Endothelial cell (in vitro differentiated cells): ENCODE results near the gene GCNT3.

- PRO-cap = no peak
Measured at GRCh38 chr15:59406362-59406960, 31.5 kb upstream of the FAM81A start.

DNA sequence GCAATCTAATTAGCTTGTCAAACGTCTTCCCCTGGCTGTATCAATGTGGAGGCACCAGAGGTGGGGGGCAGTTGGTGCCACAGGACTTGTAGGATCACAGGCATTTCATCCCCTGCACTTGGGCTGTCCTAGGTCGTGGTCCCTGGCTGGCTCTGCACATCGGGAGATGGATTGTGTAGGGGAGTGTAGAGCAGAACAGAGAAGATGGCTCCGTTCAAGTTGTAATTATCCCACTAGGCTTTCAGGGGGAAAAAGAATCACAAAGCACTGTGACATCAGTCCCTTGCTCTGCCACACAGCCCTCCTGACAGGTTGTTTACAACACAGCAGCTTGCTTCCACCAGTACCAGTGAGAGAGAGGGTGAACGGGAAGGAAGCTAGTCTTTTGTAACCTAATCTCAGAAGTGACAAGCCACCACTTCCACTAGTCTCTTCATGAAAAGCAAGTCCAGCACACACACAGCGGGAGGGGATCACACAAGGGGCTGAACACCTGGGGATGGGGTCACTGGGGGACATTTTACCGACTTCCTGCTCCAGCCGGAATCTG lies 86.2 kb downstream of the FAM81A start:
- PRO-cap = no peak

DNA sequence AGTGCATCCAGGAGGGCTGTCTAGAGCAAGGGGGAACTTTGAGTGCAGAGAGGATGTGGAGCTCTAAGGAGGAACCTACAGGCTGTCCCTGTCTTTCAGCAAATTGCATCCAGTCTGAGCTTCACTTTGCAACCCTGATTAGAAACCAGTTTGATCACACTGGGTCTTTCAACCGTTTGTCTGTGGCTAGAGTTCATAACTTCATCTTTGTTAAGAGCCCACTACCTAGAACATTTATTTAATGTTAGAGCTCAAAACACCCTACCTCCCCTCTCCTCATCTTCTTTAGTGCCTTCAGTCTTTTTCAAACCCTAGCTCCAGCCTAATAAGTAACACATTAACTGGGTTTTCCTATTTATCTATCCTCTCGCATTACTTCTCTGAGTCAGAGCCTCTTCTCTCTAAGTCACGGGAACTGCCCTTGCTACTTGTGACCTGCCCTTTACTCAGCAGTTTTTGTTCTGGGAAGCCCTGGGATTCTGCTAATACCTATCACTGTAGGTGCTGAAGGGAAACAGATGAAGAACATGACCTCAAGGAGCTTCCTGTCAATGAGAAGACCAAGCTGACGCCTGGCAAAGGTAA lies at the start of gene GCNT3:
Gene GCNT3, plus strand, starts transcription at position 383 of the 585 bp plus-strand sequence.
- PRO-cap = no peak

DNA sequence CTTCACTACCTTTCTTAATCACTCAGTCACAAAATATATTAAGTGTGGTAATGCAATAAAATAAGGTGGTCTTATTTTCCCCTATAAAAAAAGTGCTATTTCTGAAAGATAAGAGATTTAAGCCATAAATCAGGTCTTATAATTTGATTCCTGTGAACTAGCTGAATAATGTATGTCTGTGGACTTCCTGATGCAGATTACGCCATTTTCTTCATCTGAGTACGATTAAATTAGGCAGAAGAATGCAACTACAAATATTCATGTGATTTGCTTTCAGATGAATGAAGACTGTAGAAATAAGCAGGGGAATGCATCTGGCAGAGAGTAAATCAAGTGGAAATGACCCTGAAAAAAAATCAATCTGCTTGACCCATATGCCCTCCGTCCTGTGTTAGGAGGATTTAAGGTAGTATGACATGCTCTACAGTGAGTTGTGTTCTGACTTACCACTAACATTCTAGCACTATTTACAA lies 14.8 kb downstream of the BNIP2 start:
- PRO-cap = no peak

DNA sequence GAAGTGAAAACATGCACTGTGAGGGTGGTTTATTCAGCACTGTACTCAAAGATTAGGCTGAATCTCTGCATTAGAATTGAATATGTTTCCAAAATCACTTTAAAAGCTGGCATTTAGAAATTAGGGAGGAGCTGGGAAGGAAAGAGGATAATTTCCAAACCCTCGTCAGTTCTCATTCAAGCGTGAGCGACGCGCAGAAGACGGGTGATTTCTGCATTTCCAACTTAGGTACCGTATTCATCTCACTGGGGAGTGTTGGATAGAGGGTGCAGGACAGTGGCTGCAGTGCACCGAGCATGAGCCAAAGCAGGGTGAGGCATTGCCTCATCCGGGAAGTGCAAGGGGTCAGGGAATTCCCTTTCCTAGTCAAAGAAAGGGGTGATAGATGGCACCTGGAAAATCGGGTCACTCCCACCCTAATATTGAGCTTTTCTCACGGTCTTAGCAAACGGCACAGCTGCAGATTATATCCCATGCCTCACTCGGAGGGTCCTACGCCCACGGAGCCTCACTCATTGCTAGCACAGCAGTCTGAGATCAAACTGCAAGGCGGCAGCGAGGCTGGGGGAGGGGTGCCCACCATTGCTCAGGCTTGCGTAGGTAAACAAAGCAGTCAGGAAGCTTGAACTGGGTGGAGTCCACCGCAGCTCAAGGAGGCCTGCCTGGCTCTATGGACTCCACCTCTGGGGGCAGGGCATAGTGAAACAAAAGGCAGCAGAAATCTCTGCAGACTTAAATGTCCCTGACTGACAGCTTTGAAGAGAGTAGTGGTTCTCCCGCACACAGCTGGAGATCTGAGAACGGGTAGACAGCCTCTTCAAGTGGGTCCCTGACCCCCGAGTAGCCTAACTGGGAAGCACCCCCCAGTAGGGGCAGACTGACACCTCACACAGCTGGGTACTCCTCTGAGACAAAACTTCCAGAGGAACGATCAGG lies 114.4 kb upstream of the BNIP2 start:
- PRO-cap = bidirectional peak, plus-strand start at position 680 of the sequence, minus-strand start at position 517 of the sequence

DNA sequence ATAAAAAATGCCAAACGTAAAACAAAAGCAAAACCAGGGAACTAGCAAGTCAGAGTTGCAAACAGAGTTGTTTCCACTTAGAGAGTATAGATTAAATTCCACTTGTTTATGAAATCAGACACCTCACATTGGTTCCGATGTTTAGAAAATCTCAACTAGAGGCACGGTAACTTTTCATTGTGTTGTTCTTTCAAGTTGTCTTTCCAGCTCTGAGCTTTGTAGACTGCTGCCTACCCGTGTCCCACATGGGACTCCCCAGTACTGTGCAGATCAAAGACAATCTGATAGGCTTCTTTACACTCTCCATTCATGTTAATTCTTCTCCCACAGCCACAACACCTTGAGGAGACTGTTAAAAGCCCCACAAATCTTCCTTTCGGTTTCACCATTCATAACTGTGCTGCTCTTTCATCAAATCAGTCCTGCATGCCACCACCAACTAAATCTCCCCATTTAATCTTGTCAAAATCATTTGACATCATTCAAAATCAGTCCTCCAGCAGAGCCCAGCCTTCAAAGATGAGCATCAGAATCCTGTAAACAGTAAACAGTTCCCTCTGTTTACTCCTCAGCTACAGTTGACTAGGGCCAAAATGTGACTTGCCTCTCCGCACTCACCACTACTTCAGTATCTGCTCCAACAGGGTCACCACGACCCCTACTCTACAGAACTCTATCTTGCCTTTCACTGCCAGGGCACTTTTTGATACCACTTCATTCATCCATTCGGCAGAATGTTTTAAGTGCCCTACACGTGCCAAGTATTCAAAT lies 8.4 kb downstream of the ANXA2 start:
- PRO-cap = no peak

GRCh38 chr15:60394925-60395779 lies 2.6 kb downstream of the ANXA2 start:
- PRO-cap = no peak

DNA sequence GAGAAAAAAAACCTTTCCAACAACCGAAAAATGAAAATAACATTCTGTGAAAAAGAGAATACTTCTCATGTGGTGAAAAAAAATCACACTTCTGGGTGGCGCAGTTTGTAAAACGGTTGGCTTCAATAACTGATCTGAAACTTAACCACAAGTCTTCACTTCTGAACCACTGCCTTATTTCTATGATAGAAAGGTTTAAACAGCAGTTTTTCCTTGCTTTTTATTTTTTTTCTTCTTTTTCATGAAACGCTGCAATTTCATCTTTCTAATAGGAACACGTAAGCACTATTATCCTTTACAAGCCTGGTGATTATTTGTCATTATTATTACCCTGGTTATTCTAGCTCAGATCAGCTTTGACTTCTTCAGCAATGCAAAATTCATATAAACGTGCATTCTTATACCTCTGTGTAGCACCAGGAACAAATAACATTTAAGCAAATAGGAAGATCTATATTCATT lies 105.8 kb upstream of the ICE2 start:
- PRO-cap = no peak

GRCh38 chr15:60649651-60650188 lies 170.8 kb upstream of the ICE2 start:
- PRO-cap = no peak

DNA sequence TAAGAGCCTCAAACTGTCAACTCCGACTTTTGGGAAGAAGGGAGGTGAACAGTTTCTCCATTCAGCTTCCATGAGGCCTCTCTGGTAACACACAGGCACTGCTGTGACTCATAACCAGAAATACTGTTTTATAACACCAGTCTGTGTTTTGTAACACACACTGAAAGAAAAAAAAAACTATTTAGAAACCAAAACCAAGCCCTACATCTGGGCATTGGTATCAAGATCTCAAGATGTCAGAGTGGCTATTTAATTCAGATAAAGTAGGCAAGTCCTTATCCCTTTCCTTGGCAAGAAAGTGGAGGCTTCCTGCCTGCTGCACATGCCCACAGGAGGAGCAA lies 181.6 kb upstream of the ICE2 start:
- PRO-cap = no peak

DNA sequence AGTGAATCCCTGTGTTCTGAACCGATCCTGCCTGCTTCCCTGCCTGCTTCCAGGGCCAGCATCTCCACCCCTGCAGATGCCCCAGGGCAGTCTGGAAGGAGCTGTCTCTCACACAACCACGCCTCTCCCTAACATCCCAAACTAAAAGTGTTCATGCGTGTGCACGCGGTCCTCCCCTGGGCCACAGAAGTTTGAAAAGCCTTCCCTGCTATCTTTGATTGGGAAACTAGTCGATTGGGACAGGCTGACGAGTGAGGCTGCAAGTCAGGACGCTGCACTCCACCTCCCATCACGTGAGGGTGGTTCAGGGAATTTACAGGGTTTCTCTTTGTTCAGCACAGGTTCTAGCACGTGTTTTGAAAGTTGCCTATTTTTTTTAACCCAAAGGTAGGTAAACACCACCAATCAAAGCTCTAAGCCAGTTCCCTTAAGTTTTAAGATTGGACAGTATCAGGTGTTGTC lies 341.0 kb upstream of the ICE2 start:
- PRO-cap = no peak

GRCh38 chr15:60929726-60930155 lies 299.4 kb downstream of the RORA start:
- PRO-cap = no peak

DNA sequence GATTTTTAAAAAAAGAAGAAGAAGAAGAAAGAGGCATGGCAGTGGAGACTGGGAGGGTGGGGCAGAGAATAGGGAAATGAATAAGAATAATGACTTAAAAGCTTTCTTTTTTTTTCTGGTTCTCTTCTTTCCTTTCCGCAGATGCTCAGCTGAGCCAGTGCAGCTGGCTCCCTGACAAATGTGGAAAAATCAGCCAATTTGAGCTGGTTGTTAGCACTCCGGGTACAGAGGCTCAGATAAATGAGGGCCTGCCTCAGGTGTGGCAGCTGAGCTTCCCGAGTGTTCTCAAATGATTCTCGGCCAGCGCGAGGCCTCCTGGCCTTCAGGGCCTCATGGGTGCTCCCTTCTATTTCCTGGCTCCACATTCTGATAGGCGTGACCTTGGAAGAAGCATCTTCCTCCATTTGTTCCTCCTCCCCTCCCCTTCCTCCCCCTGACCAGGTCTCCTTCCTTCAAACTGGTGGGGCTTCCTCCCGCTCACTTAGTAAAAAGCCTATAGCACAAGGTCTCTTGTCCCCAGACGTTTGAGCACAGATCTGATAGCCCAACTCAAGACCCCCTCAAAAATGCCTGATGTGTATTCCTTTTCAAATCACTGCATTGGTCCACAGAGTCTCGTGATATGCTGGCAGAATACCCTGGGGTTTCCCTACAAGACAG lies 233.9 kb downstream of the RORA start:
- PRO-cap = no peak

DNA sequence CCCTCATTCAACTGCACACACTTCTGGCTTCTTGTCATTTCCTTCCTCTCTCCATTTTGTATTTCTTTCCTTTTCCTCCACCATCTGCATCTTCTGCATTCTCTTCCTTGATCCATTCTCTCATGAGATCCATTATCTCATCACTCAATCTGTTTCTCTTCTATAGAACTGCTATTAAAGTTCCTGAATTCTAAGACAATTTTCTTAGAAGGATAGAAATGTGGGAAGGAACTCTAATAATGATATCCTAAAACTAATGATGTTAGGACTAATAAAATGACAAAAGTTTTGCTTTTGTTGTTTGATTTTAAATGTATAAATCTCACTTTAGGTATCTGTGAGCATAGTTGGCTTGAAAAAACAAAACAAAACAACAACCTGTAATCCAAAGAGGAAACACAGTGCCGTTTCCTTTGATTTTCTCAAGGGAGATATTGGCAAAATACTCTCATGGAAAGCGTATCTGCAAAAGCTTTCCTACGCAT lies 217.9 kb downstream of the RORA start:
- PRO-cap = no peak

GRCh38 chr15:61169234-61170094 lies 59.6 kb downstream of the RORA start:
- PRO-cap = no peak

DNA sequence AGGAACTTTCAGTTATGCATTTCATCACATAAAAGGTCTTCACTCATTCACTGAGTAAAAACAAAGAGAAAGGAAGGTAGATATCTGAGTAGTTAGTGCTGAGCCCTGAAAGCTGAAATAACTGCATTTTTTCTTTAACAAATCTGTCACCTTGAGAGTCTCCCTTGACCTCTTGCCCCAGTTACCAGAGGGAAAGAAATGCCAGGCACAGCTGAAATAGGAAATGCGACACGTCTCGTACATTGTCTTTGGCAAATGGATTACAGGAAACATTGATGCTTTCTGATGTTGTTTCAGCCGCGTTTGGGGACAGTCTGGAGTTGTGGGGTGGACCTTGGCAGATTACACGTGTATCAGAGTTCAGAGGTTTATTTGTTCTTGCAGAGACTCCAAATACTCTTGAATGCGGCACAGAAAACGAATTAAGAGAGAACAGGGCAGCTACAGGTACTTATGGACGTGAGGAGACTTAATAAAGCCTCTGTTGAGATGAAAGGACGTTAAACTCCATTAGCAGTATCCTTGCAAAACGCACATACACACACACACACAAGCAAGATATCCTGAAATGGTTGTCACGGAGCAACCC lies 272.7 kb upstream of the RORA start:
- PRO-cap = no peak

GRCh38 chr15:62087286-62088263 lies 20.8 kb downstream of the C2CD4A start:
- PRO-cap = no peak

DNA sequence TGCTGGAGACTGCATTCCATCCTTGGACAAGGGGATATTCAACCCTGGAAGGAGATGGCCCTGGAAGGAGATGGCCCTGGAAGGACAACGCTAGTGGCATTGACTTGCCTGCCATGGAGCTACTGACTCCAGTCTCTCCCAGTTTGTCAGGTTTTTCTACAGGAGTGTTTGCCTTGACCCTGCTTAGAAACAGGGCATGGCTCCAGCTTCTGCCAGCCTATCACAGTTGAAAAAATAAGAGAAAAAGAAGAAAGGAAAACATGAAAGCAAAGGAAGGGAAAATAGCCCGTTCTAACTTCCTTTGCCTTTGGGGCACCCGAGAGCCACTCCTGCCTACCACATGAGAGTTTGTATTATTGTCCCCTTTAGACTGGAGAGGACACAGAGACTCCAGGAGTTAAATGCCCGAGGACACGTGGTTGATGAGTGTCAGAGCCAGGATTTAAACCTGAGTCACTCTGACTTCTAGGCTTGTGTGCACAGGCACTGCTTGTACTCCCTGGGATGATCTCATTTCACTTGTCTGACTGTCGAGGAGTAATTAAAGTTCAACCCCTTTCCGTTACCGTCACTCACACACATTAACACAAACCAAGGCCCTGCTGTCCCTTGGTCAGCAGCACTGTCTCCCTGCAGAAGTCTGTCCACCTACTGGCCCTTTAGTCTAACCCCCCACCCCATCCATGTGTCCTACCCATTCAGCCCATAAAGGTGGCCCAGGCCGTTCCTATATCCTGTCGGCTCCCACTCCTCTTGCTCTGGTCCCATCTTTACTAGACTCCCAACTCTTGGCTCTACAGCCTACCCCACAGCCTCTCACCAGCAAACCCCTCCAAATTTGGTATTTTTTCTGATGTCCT lies 46.1 kb downstream of the C2CD4A start:
- PRO-cap = no peak

DNA sequence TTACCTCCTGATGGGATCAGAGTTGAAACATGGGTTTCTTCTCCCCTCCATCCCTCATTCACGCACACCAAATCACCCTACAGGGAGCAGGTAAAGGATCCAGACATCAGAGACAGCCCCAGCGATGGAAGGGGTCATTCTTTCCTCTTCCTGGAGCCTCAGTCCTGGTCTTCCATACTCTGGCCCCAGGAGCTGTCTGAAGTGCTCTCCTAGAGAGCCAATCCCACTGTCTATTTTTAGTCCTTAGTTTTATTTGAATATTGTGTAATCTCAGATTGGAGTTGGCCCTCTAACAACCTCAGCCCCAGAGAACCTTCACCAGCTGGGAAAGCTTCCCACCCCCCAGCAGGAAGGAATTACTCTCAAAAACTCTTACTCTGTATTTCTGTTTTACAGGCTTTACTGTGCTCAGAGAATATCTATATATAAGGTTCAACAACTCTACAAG lies 88.1 kb upstream of the TLN2 start:
- PRO-cap = no peak

GRCh38 chr15:62439671-62440095 lies 49.3 kb downstream of the TLN2 start:
- PRO-cap = no peak